SUDHL5 (cell line): Measurements from ENCODE around the genes CNBD2 and SAMHD1.

DNA sequence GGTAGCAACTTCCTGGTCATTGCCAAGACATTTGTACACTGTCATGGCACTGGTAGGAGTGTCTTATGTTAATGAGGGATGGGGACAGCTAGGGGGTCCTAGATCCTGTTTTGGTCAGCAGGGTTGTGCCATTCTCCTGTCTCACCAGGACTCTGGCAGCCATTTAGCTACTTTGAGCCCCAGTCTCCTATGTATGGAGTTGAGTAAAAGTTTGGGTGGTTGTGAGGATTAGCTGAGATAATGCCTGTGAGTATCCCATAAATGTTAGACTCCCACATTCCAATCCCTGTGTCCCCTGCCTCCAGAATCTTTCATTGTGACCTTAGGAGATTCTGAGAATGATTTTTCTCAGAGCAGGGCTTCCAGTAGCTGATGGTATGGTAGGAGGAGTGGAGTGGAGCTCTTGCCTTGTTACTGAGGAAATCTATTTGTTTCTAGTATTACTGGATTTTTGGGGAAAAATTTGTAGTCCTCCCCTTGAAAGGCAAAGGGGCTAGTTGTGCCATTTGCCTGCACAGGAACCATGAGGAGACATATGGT lies at the start of gene CNBD2:
Gene CNBD2 (plus strand): TSS at position 351 of the 540 bp plus-strand sequence.
- PRO-cap, result no peak

- PRO-cap, result no peak
These were observed 49.2 kb downstream of the CNBD2 start for GRCh38 chr20:36017469-36018098.

- PRO-cap, result no peak
These were observed 28.5 kb downstream of the EPB41L1 start for GRCh38 chr20:36182834-36183720.

DNA sequence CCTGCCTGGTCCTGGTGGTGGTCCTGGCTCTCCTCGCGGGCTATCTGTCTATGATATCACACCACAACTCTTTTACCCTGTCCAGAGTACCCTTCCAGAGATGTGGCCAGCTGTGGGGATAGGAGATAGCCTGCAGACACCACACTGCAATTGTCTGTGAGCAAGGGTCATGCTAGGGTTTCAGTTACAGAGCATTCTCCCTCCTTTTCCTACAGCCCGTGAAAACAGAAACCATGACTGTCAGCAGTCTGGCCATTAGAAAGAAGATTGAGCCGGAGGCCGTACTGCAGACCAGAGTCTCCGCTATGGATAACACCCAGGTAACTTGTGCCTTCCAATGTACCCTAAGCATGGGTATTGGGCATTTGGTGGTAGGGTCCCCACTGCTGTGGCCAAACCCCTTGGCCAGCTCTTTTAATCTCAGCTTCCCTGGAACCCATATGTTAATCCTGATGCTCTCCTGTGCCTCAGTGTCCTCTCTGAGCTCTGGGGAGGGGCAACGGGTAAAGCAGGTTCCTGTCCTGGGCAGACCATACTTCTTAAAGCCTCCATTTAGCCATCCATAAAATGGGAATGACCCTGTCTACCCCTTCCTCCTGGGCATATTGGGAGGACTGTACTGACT lies 24.1 kb upstream of the AAR2 start:
- PRO-cap, result no peak

DNA sequence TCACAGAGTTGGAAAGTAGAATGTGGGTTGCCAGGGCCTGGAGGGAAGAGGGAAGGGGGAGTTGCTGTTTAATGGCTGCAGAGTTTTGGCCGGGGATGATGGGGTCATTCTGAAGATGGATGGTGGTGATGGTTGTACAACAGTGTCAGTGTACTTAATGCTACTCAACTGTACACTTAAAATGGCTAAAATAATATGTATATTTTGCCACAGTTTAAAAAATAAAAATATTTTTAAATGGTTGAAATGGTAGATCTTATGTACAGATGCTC lies 18.1 kb downstream of the AAR2 start:
- PRO-cap, result no peak

- PRO-cap, result no peak
These were observed 76.0 kb upstream of the MYL9 start for GRCh38 chr20:36465161-36465820.

DNA sequence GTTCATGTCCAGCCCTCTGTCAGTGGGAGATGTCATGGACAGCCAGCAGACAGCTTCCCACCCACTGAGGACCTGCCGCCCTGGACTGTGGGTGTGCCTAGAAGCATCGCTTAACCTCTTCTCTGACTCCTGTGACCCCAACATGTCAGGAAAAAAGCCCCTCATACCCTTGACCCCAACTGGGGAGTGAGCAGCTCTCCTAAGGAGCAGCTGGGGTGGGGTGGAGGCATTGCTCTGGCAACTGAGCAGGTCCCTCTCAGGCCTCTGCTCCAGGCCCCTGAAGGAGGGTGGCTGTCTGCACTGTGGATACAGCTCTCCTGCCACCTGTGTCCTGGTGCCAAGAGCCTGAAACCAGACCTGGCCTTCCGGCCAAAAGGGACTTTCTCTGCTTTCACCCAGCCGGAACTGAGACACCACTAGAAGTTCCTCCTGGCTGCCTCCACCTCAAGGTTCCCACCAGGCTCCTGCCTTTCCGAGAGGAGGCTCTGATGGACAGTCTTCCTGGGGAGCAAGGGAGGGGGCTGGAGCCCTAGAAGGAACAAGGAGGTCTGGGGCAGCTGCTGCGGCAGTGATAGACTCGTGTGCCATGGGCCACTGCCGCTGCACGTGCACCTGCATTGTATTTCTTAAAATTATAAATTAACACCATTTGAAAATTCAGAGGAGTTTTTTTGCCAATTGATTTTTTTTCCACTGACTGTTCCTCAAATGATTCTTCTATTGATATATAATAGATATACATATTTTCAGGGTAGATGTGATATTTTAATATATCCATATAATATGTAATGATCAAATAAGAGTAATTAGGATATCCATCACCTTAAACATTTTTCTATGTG lies 56.9 kb upstream of the MYL9 start:
- PRO-cap, result no peak

GRCh38 chr20:36491784-36492319 lies 49.5 kb upstream of the MYL9 start:
- PRO-cap, result no peak

DNA sequence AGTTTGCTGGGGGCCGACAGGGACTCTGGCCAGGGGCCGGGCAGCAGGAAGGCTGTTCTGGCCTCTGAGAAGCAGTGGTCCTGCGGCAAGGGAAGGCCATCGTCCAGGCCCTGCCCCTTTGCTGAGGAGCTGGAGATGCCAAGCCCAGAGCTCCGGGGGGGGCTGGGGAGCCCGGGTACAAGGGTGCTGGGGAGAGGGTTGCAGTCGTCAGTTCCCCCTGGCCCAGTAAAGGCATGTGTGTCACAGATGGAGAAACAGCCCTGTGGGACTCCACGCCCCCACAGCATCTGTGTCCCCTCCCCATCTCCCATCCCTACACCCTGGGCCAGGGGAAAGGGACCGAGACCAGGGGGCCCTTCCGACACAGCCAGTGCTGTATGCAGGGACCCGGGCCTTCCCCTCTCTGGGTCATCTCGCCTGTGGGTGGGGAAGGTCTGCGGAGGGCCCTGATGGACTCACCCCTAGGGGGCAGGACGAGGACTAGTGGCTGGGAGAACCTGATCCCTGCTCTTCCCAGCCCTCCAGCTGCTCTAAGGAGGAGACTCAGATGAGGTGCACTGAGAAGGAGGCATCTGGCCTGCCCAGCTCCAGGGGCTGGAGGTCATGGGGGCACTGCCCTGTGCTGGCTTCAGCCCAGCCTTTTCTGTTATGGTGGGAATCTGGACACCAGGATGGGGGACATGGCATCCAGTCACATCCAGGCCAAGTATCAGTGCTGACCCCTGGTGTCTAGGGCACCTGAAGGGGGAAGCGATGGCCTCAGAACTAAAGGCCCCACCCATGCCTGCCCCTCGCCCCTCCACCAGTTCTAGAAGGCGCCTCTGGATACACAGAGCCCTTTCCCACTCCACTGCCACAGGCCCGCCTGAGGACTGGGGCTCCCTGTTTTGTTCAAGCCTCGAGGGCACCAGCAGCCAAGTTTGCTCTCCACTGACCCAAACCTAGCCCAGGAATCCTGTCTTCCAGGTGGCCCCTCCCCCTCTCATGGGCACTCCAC lies 710 bp downstream of the MYL9 start:
- PRO-cap, result no peak

- PRO-cap, result no peak
These were observed 15.9 kb downstream of the SLA2 start for GRCh38 chr20:36630018-36630621.

- PRO-cap, result no peak
These were observed 35.1 kb upstream of the DSN1 start for GRCh38 chr20:36808378-36809338.

- PRO-cap, result bidirectional peak, plus-strand start at chr20:36835841, minus-strand start at chr20:36835703
These were observed 27.9 kb downstream of the SOGA1 start for GRCh38 chr20:36835322-36836041.

DNA sequence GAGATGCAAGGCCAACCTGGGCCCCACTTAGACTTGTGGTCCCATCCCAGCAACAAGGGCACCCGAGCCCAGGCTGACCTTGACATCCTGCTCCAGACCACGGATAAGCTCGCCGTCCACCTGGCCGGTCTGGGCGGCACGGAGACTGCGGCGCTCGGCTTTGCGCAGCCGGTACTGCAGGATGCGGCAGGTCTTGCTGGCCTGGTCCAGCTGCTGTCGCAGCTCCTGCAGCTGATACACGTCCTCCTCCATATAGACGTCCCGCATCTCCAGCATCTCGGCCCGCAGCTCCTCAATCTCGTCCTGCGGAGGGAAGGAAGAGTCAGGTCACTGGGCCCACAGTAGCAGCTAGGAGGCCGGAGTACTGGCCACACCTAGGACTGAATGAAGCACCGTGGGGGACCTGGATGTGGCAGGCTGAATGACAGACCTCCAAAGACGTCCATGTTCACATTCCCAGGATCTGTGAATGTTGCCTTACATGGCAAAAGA lies 24.2 kb downstream of the SOGA1 start:
- PRO-cap, result no peak

DNA sequence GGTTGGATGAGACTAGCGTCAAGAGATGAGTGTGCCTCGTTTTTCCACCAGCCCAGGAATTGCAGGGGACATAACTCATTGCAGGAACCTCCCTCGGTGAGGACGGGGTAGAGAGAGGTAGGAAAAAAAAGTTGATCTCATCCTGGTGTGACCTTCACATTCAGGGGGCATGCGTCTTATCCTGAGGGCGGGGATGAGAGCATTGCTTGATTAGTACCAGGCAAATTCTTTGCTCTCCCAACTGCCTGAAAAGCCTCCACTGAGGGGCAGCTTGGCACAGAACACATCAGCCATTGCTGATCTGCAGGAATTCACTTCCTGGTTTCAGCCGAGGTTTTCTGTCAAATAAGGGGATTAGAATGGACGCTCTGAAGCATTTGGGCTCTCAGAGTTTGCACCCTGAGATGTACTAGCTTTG lies 11.9 kb downstream of the TLDC2 start:
- PRO-cap, result no peak

- PRO-cap, result no peak
These were observed 37.1 kb downstream of the SAMHD1 start for GRCh38 chr20:36914203-36914950.

DNA sequence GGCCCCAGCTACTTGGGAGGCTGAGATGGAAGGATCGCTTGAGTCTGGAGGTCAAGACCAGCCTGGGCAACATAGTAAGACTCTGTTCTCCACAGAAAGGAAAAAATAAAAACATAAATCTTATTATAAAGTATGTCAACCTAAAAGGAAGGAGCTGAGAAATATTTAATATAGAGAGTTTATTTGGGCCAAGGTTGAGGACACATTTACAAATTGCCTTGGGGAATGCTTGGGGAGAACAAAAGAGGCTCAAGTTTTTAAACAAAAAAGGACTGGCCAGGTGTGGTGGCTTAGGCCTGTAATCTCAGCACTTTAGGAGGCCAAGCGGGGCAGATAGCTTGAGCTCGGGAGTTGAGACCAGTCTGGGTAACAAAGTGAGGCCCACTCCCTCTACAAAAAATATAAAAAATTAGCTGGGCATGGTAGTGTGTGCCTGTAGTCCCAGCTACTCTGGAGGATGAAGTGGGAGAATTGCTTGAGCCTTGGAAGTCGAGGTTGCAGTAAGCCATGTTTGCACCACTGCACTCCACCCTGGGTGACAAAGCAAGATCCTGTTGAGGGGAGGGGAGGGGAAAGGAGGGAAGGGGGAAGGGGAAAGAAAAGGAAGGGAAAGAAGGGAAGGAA lies 27.7 kb downstream of the SAMHD1 start:
- PRO-cap, result no peak

DNA sequence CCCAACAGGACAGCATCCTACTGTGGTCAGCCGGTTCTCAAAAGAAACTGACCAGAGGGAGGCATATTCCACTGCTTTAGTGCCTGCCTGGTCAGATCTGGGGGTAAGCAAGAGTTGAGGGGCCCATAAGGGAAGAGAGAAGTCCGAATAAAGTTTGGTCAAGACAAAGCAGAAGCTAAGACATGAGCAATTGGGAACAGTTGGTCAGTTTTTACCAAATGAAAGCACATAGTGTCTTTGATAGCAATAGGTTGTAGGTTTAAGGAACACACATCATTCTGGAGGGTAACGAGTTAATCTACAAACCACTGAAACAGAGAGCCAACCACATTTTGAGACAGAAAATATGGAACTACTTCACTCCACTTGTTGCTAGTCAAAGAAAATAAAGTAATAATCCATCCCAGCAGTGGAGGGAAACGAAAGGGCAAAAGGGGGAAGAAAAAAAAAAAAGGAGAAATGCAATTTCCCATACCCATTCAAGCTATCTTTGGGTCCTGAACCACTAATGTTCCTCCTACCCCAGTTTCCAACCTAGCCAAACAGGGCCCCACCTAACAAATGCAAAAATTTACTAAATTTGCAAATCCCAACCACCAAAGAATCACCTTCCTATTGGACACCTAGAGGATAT lies 1.5 kb downstream of the SAMHD1 start:
- PRO-cap, result no peak

DNA sequence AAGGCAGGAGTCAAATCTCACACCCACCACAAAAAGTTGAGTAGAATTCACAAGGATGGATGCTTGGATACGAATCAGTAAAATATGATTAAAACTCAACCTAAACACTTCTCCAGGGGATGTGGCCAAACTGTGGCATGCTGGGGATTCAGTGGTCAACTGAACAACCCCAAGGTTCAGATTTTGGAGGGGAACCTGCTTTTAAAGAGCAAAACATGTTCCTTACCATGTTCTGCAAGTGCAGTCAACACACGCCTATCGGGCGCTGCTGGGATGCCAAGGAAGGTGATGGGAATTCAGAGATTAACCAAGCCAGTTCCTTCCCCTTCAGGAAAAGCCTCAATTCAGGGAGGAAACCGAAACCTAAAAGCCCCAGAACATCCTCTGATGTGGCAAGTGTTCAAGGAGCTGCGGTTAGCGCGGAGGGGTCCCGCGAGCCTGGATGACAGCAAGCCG lies 956 bp downstream of the SAMHD1 start:
- PRO-cap, result unidirectional peak, plus-strand start at position 29 of the sequence

- PRO-cap, result bidirectional peak, plus-strand start at chr20:36951916, minus-strand start at chr20:36951681
These were observed at the start of gene SAMHD1 for GRCh38 chr20:36950980-36951987. Gene SAMHD1, minus strand, starts transcription at chr20:36951708.

- PRO-cap, result no peak
These were observed 24.3 kb downstream of the RBL1 start for GRCh38 chr20:37071453-37071949.